Ovary (tissue), 7 donors: ENCODE measurements around the genes ARL3, RPEL1 and SLK.

DNA sequence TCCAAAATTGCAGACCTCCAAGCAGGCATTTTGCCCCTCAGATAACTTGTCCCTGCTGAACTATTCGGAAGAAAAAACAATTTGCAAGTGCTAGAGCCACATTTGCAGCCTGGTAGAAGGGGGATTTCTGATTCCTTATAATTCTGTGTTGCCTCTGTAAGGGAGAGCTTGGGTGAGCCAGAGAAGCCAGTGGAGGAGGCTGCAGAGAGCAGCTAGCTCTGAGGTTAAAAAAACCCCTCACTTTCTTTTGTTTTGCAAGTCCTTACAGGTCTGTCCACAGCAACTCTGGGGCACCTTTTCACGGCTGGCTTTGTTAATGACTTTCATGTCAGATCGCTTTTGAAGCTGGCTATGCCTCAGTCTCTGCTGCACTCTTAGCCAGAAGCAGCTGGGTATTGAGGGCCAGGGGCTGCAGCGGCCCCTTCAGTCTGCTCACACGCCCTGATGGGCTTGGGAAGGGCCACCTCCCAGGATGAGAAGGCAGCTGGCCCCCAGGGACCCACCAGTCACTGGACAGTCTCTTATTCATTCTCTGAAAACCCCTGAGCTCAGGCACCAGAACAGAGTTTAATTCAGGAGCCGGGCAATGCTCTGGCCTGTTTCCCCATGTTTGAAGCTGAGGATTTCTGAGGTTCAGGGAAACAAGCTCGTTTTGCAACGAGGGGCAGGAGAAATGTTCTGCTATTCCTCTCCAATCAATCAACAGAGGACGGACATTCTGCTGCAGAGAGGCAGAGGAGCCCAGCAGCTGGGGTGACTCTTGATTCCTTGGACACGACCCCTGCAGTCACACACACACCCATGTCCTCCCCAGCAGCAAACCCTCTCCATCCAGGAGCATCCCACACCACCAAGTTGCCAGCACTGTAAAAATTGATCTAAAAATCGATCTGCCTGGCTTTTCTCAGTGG, 30.9 kb downstream of the TRIM8 start:
- PRO-cap, 7 experiments = no peak in any of the 7 experiments
- RAMPAGE, long total RNA, 2 experiments = no peak in any of the 2 experiments

GRCh38 chr10:102713441-102714706, at the start of gene ARL3:
Gene ARL3, minus strand, starts transcription at chr10:102714397.
- PRO-cap, 7 experiments = peak in 7 of 7 experiments; most common plus-strand start chr10:102714636 (in 5); most common minus-strand start chr10:102714028 (in 4)
- RAMPAGE, long total RNA, 2 experiments = start-site peak on the plus strand in 2 of 2 experiments, at chr10:102714608-102714659 at its widest, 33 to 35 reads per replicate; start-site peak on the minus strand in 2 of 2 experiments, at chr10:102714279-102714424 at its widest, 3,600 to 6,376 reads per replicate

- PRO-cap, 7 experiments = peak in 1 of 7 experiments; most common minus-strand start chr10:102781595 (in 1)
- RAMPAGE, long total RNA, 2 experiments = no peak in any of the 2 experiments
These were observed 37.7 kb downstream of the WBP1L start for GRCh38 chr10:102781421-102781820.

DNA sequence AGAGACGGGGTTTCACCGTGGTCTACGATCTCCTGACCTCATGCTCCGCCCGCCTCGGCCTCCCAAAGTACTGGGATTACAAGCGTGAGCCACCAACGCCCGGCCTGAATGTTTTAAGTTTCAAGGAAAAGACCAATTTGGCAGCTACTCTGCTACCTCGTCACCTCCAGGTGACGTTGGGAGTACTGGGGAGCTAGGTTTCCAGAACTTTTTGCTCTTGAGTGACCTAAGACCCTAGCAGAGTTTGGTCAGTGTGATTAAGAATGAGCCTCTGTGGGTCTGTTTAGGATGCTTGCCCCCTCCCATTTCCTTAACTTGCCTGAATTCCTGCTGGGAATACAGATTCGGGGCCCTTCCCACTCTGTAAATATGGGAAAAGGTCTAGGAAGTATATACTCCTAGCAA, 1.0 kb upstream of the CNNM2 start:
- PRO-cap, 7 experiments = no peak in any of the 7 experiments
- RAMPAGE, long total RNA, 2 experiments = no peak in any of the 2 experiments

- PRO-cap, 7 experiments = no peak in any of the 7 experiments
- RAMPAGE, long total RNA, 2 experiments = no peak in any of the 2 experiments
These were observed 697 bp downstream of the CNNM2 start for GRCh38 chr10:102918844-102919138.

DNA sequence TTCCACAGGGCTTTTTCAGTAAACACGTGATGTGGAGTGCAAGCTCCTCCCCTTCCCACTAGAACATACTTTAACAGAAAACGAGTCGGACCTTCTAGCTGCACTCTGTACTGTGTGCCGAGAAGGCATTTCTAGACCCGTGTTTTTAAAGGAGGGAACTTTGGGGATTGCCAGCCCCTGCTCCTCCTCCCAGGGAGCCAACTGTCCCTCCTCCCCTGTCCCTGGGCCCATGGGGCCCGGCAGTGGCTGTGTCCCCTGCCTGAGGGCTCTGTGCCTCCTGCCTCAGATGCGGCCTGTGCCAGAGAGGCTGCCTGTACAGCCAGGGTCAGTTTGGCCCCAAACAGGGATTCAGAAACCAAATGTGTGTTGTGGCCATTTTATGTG, 115.0 kb downstream of the NT5C2 start:
- PRO-cap, 7 experiments = no peak in any of the 7 experiments
- RAMPAGE, long total RNA, 2 experiments = no peak in any of the 2 experiments

DNA sequence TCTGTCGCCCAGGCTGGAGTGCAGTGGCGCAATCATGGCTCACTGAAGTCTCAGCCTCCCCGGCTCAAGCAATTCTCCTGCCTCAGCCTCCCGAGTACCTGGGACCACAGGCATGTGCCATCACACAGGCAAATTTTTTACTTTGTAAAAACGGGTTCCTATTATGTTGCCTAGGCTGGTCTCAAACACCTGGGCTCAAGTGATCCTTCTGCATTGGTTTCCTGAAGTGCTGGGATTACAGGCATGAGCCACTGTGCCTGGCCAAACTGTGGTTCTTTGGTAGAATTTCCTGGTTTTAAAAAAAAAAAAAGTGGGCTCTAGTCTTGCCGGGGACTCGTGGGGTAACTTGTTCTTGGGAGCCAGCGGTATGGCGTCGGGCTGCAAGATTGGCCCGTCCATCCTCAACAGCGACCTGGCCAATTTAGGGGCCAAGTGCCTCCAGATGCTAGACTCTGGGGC, at the start of gene RPEL1:
RPEL1 (plus strand) TSS at position 258 of the 459 bp plus-strand sequence.
- PRO-cap, 7 experiments = no peak in any of the 7 experiments
- RAMPAGE, long total RNA, 2 experiments = no peak in any of the 2 experiments

GRCh38 chr10:103601595-103602194, 108.2 kb downstream of the NEURL1 start:
- PRO-cap, 7 experiments = no peak in any of the 7 experiments
- RAMPAGE, long total RNA, 2 experiments = no peak in any of the 2 experiments

DNA sequence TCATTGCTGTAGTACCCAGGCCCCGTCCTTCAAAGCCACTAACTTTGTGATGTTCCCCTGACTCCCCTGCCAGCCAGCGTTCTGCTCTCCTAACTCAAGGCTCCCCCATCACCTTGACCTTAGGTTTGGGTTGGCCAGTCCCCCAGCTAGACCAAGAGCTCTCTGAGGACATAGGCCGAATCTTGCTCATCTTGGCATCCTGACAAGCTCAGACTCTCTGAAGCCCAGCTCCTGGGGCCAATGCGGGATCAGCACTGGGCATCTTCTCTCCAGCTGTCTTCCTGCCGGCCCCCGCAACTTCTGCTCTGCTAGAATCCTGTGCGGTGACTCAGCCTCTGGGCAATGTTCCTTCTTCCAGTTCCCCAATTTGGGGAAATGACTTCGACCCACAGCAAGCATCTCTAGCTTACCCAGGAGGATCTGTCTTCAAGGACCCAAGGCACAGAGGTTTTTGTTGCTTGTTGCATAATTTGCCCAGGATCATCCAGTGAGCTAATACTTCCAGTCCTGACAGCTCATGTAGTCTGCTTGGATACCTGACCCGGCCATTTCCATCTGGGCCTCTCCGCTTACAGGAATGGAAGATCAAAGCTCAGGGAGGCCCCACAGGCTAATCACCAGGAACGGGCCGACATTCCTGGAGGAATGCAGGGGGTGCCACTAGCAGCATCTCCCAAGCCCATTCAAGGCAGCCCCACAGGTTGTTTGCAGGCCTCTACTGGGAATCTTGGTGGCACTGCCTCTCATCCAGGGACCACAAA, 151.7 kb downstream of the NEURL1 start:
- PRO-cap, 7 experiments = peak in 1 of 7 experiments; most common minus-strand start position 422 of the sequence (in 1)
- RAMPAGE, long total RNA, 2 experiments = no peak in any of the 2 experiments

DNA sequence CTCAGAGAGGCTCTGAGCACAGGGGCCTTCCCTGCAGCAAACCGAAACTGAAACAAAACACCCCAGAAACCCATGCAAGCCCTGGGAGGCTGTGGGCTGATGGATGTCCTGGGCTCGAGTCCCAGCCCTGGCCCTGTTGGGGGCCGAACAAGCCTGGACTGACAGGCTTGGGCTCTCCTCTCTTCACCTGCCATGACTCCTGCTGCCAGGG, 166.5 kb downstream of the NEURL1 start:
- PRO-cap, 7 experiments = peak in 7 of 7 experiments; most common plus-strand start position 65 of the sequence (in 7)
- RAMPAGE, long total RNA, 2 experiments = start-site peak on the plus strand in 1 of 2 experiments, centred at position 68 of the sequence, 19 reads per replicate

DNA sequence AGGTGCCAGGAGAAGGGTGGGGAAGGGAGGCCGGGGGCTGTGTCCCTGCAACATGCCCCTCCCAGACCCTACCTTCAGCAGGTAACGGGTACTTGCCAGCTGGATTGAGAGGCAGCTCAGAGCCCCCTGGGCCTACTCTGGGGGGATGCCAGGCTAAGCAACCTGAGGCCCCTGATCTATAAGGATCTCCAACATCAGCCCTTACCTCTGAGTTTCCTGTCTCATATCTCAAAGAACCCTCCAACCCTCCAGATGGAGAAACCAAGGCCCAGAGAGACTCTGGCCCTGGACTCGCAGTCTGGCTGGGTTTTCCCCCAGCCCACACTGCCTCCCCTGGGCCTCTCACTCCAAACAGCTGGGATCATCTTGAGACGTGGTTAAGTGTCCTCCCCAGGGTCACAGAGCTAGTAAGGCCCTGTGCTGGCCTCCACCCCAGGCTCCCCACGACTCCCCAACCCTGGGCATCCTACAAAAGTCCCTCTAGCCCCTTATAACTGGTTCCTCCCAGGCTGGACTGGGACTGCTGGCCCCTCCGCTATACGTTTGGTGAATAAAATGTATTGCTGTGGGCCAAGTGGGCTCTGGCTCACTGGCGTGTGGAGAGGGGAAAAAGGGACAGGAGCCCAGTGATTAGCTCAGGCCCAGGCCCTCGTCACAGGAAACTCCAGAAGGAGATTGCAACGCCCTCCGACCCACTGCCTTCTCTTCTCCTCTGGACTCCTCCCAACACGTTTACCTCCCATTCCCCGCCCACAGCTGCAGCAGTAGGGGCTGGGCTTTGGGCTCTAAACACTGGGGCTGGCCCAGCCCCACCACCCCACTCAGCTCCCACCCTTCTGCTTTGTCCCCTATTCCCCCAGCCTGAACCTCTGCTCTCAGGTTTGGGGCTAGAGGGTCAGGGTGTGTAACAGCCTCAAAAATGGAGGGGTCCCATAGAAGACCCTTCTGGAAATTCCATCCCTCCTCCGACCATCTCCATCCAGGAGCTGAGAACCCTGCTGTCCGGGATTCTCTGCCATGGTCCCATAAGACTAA, 173.7 kb downstream of the NEURL1 start:
- PRO-cap, 7 experiments = peak in 6 of 7 experiments; most common plus-strand start position 761 of the sequence (in 5); most common minus-strand start position 666 of the sequence (in 4)
- RAMPAGE, long total RNA, 2 experiments = no peak in any of the 2 experiments

DNA sequence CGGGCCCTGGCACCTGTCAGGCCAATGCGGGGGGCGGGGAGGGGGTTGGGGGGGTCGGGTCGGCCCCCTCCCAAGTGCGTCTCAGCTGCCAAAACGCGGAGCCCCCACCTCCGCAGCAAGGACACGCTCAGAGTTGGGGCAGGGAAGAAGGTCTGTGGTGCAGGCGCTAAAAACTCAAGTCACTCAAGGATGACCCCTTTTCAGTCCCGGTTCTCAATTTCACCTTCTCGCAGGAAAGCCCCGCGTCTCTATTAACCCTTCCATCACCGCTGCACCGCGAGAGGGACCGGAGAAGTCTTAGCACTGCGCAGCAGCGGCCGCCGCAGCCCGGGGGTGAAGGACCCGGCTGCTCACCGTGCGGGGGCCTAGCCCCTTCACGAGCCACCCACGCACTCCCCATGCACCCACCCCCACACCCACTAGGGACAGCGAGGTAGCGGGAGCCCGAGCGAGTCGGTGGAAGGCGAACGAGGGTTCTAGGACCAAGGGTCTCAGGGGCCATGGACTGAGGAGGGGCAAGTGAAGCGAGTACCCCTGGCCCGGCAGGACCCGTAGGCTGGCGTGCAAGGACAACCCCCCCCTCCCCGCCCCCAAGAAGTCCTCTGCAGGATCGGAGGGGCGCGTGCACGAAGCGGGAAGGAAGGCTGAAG, 162.9 kb downstream of the SH3PXD2A start:
- PRO-cap, 7 experiments = no peak in any of the 7 experiments
- RAMPAGE, long total RNA, 2 experiments = no peak in any of the 2 experiments

DNA sequence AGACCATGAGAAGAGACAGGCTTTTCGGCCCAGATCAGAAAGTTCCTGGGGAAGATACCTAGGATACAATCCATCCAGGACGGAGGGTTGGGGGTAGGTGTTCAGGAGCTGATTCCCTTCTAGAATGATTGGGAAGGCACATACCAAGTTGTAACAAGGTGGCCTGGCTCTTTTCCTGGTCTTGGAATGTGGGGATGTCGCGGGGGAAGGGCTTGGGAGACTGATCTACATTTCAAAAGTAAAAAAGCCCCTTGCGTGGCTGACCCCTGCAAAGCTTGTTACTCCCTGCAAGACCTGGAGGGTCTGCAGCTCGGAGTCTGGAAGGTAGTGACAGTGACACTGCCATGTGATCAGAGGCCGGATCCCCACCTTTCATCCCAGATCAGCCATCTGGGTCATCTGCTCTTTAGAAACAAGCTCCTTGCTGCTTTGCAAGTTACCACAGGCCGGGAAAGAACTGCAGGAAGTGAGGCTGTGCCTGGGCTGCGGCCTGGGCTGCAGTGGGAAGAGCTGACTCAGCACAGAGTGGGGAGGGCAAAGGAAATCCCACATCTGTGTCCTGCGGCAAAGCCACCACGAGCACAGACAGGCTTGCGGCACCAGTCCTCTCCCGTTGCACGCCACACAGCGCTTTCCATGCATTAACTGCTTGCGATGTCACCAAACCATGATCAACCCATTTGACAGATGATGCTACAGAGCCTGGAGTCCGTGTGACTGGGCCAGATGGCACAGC, 97.8 kb downstream of the SH3PXD2A start:
- PRO-cap, 7 experiments = no peak in any of the 7 experiments
- RAMPAGE, long total RNA, 2 experiments = no peak in any of the 2 experiments

DNA sequence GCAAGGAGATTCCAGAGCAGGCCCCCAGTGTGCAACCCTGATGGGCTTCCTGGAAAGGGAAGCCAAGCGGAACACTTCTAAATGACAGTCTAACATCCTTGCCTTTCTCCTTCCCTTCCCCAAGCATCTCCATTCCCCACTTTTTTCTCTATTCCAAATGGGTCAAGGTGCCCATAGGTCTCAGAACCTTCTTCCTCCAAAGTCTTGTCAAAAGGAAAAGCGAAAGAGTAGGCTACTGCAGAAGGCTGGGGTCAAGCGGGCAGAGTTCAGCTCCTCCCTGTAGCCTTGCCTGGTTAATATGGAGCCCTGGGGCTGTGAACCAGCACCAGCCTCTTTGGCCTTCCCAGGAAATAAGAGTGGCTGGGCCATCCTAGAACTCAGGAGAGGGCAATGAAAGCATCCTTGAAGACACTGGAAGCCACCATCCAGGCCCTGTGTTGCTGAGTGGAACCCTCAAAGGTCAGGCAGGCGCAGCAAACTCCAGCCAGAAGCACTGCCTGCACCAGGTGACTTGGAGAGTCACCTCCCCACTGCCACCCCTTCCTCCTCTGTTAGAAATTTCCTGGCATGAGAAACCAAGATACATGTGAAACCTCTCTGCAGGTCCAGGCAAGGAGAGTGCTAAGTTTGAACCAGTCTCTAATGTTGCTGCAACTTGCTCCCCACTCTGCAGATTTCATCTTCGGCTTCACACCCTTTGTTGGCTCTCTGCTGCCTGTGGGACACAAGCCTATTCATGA, 75.0 kb downstream of the SH3PXD2A start:
- PRO-cap, 7 experiments = no peak in any of the 7 experiments
- RAMPAGE, long total RNA, 2 experiments = no peak in any of the 2 experiments

- PRO-cap, 7 experiments = no peak in any of the 7 experiments
- RAMPAGE, long total RNA, 2 experiments = no peak in any of the 2 experiments
These were observed 27.8 kb downstream of the STN1 start for GRCh38 chr10:103890048-103890664.

DNA sequence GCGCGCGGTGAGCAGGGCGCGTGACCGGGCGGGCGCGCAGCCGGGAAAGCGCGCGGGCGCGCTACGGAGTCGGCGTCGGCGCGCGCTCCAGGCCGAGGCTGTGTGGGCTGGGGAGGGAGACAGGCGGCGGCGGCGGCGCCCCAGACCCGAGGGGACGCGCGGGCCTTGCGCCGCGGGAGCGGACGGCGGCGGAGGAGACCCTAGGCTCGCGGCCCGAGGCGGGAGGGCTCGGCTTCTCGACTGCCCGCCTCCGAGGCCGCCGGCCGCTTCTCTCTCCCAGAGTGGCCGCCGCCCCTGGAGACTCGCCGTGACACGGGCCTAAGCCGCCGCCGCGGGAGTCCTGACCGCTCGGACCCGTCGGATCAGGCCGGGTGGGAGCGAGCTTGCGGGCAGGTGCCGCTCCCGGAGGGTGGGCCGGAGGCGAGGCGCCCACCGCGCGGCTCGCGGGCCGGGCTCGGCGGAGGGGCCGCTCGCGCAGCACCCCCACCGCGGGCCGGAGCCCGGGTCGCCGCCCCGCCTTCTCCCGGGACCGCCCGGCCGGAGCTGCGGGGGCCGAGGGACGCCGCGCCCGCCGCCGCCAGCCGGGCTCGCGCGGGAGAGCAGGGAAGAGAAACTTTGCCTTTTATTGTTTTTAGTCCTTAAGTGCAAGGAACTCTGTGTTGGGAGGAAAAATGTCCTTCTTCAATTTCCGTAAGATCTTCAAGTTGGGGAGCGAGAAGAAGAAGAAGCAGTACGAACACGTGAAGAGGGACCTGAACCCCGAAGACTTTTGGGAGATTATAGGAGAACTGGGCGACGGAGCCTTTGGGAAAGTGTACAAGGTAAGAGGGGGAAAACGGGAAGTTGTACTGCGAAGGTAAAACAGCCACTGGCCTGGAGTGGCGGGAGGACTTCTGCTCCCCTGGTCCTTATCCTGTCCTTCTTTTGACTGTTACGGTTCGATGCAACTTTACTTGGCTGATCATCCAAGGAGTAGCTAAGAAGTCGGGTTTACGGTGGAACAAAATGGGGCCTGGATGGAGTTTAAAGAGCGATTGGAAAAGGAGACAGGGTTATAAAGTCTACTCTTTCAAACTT, at the start of gene SLK:
SLK (plus strand) TSS at position 66 of the 1,077 bp plus-strand sequence.
- PRO-cap, 7 experiments = peak in 7 of 7 experiments; most common plus-strand start position 95 of the sequence (in 5); most common minus-strand start position 926 of the sequence (in 7)
- RAMPAGE, long total RNA, 2 experiments = no peak in any of the 2 experiments

DNA sequence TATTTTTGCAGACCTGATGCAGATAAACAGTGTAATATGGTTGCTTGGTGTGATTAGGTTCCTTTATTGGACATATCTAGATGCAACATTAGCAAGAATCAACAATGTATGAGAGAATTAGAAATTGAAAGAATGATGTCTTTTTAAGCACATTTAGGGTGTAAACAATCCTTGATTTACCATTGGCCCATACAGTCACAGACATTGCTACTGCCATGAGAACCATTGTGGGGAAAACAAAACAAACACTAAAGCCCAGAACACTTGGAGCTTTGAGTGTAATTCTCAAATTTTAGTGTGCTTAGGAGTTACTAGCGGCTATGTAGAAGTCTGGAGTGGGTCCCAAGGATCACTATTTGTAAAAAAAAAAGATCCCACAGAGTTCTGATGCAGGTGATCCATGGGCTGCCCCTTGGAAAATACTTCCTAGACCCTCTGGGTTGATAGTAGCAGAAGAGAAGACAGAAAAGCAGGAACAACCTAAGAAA, 36.8 kb downstream of the SLK start:
- PRO-cap, 7 experiments = no peak in any of the 7 experiments
- RAMPAGE, long total RNA, 2 experiments = no peak in any of the 2 experiments

DNA sequence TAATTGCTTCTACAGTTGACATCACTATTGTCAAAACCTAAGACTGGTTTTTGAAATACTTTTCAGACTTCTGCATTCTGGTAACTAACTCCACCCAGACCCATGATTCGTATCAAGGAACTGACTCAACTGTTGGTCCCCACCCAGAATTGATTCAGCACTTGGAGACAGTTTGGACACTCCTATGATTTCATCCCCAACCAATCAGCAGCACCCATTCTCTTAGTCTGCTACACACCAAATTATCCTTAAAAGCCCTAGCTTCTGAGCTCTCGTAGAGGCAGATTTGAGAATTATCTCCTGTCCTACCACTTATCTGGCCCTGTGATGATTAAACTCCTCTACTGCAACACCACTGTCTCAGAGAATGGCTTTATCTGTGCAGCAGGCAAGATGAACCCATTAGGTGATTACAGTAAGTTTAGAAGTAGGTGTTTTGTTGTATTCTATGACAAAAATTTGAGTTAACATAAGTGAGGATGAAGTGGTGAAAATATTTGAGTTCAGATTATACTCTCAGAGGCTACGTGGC, 7.7 kb upstream of the GSTO1 start:
- PRO-cap, 7 experiments = no peak in any of the 7 experiments
- RAMPAGE, long total RNA, 2 experiments = no peak in any of the 2 experiments

DNA sequence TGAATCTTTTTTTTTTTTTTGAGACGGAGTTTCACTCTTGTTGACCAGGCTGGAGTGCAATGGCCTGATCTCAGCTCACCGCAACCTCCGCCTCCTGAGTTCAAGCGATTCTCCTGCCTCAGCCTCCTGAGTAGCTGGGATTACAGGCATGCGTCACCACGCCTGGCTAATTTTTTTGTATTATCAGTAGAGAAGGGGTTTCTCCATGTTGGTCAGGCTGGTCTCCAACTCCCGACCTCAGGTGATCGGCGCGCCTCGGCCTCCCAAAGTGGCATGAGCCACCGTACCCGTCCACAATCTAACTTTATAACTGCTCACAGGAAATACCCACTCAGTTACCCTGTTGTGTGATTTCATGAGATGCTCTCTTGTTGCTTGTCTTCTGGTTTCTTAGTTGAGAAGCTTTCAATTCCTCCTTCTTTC, 1.3 kb upstream of the GSTO2 start:
- PRO-cap, 7 experiments = no peak in any of the 7 experiments
- RAMPAGE, long total RNA, 2 experiments = no peak in any of the 2 experiments

DNA sequence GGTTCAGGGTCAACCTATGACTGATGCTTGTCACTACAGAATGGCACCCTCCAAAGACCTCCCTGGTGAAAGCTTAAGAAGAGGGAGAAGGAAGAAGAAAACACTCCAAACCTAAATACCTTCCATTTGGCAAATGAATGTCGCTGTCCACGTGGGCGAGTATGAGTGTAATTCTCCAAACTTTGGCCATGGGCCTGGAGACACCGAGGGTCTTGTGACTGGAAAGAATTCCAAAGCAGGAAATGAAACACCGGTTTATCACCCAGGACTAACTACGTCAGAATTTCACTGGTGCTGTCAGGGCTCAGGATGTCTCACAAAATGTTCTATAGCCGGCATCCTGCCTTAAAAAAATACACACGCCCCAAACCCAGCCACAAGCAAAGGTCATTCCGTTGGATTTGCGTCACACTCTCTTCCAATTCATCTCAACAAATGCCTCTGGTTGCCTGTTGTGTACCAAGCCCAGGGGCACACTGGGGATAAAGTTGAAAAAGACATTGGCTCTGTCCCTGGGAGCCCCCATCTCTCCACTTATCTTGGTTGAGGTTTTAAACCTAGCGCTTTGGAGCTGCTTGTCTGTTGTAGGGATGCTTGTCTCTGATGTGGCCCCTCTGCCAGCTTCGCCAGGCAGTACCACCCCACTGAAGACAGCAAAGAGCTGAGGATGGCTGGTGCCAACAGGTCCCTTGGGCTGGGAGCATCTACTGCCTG, 31.1 kb downstream of the GSTO2 start:
- PRO-cap, 7 experiments = peak in 5 of 7 experiments; most common plus-strand start position 288 of the sequence (in 3); most common minus-strand start position 243 of the sequence (in 3)
- RAMPAGE, long total RNA, 2 experiments = no peak in any of the 2 experiments